ENCODE measurements around a stretch of chr11.

DNA sequence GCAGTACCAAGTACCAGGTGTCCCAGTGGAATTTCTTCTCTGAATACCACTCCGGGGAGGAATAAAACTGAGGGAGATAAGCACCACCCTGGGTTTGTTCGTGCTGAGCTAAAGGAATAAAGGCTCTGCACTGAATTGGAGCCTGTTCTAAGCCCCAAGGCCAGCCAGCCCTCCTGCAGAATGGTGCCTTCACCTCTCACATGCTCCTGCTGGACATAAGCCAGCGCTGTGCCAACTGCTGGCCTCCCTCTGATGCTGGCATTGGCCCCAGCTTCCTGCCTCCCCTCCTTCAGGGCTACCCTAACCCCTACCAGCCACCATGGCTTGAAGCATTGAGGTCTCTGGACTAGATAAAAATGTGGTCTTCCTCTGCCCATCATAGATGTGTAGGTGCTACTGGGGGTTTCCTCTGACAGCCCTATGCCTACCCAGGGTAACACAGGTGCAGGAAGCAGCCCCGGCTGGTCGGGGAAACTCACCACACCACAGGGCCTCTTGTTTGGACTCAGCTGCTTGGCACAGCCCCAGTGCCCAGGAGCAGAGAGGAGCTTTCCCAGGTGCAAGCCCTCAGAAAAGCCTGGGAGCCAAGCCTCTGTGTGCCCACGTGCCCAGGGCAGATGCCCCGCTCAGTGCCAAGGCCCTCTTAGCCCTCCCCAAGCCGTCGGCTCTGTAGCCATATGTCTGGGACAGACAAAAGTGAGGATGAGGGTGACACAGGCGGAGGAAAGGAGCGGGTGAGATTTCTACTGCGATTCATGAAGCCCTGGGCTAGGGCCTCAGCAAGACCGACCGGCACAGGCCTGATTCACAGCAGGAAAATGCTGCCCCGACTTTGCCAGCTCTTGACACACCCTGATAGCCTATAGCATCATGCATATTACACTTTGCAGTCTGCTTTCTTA is 34.1 kb upstream of the JAM3 start:
- PRO-cap = no peak
- RAMPAGE, long total RNA, 2 experiments = no peak in any of the 2 experiments

DNA sequence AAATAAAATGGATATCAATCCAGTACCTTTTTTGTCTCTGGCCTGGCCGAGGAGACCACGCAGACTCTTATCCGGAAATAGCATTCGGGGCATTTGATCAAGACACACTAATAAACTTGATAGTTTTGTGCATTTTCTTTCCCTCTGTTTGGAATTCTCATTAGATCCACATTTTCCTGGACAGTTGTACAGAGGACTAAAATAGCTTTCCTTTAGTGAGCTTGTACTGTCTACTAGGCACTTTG is 912 bp downstream of the JAM3 start:
- PRO-cap = no peak
- RAMPAGE, long total RNA, 2 experiments = no peak in any of the 2 experiments

DNA sequence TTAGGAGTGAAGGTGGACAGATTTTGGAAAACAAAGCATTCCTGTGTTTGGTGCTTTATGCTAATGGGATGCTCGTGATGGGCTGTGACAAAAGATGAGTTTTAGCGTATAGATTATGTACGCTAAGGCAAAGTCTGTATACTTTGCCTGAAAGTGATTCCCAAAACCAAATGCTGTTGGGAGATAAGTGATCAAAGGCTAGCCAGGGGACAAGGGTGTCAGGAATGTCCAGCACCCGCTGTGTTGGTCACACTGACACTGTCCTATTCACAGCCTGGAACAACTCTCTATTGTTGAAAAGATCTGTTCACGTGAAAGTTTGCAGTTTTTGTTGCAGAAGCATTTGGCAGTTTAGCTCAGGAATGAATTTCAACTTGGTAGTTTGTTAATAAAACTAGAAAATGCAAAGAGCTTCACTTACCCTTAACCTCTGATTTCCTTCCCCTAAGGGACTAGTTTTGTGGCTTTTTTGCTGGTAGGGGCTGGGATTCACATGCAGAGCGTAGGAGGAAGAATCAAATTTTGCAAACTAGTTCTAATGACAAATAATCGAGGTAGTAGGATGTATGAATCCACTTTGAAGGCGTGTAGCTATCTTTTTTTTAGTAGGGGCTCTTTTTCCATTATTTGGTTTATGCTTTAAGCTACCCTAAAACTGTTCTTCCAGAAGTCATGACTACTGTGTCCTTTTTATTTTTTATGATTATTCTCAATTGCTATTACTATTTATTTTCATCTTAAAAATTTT is 1.7 kb downstream of the JAM3 start:
- PRO-cap = no peak
- RAMPAGE, long total RNA, 2 experiments = no peak in any of the 2 experiments

GRCh38 chr11:134177892-134178377 is 45.8 kb downstream of the NCAPD3 start:
- PRO-cap = no peak
- RAMPAGE, long total RNA, 2 experiments = no peak in any of the 2 experiments

DNA sequence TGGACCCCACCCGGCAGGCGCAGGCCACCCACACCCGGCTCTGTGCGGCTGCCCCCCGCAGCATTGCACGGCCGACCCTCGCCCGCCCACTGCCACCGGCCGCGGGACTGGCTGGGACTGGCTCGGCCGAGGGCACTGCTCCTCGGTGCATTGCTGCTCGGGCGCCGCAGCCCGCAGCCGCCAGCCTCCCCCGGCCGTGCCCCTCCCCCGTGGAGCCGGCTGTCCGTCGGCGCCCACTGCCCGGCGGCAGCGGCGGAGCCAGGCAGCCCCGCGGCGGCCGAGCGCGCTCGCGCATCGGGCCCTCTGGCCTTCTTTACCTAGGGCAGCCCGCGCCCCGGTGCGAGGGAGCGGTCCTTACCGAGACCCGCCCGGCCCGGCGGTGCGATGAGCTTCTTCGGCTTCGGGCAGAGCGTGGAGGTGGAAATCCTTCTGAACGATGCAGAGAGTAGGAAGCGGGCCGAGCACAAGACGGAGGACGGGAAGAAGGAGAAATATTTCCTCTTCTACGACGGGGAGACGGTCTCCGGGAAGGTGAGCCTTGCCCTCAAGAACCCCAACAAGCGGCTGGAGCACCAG is 356 bp downstream of the VPS26B start:
- PRO-cap = no peak
- RAMPAGE, long total RNA, 2 experiments = no peak in any of the 2 experiments

DNA sequence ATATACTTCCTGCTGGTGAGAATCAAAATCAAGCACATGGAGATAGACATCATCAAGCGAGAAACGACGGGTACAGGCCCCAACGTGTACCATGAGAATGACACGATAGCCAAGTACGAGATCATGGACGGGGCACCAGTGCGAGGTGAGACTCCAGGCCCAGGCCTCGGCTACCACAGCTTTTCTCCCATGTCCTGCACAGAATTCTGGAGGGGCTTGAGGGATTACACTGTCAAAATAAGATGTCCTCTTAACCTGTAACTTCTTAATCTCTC is 10.1 kb downstream of the THYN1 start:
- PRO-cap = no peak
- RAMPAGE, long total RNA, 2 experiments = no peak in any of the 2 experiments

GRCh38 chr11:134250676-134251733 is 2.1 kb downstream of the THYN1 start:
- PRO-cap = no peak
- RAMPAGE, long total RNA, 2 experiments = no peak in any of the 2 experiments

- PRO-cap = no peak
- RAMPAGE, long total RNA, 2 experiments = start-site peak on the plus strand in 1 of 2 experiments, at chr11:134467261-134467615 at its widest, 11 reads per replicate
These were observed 54.9 kb upstream of the B3GAT1 start for GRCh38 chr11:134466593-134467716.

DNA sequence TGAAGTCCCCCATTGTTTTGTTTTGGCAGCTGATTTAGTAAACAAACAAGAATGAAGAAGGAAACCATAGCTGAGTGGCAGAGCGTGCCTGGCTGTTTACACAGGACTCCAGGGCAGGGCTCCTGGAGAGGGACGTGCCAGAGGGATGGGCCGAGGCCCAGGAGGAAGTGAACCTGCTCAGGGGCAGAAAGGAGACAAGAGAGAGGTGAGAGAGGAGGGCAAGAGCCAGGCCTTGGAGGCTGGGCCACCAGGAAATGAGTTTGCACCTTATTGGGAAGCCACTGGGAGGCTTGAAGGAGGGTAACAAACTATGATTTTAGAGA is 85.6 kb upstream of the B3GAT1 start:
- PRO-cap = no peak
- RAMPAGE, long total RNA, 2 experiments = no peak in any of the 2 experiments

DNA sequence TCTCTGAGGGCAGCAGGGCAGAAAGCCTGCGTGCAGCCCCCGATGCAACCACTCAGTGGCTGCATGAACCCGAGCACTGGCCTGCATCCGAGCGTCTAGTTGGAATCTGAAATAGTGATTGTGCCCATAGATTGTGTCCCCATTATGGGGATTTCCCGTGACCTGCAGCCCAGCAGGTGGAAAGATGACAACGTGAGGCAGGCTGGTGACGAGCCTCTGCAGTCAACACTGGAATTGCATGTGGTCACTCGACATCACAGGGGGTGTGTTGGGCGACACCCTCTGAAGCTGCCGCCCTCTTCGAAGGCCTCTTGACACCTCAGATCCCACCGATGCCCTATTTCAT is 171.9 kb upstream of the B3GAT1 start:
- PRO-cap = no peak
- RAMPAGE, long total RNA, 2 experiments = no peak in any of the 2 experiments

GRCh38 chr11:134637744-134637994 is 225.6 kb upstream of the B3GAT1 start:
- PRO-cap = no peak
- RAMPAGE, long total RNA, 2 experiments = no peak in any of the 2 experiments

DNA sequence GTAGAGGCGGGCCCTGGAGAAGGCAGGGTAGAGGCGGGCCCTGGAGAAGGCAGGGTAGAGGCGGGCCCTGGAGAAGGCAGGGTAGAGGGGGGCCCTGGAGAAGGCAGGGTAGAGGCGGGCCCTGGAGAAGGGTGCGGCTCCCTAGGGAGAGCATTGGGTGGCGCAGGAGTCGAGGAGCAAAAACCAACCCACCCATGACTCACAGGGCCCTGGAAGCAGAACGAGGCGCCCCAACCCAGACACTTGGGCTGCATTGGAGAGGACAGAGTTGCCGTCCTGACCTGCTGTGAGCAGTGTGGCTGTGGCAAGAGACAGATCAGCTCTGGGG is 227.9 kb upstream of the B3GAT1 start:
- PRO-cap = unidirectional peak, plus-strand start at position 202 of the sequence; unidirectional peak, plus-strand start at position 242 of the sequence
- RAMPAGE, long total RNA, 2 experiments = no peak in any of the 2 experiments

Data from prostate gland (tissue), 2 donors.